Skeletal muscle cell (primary cell): ENCODE measurements around a stretch of chr17.

- RRBS: no CpG with 5 or more reads among the region's 7 CpGs
Measured at GRCh38 chr17:9028299-9028774, 7.0 kb downstream of the NTN1 start.

- RRBS: no CpG with 5 or more reads among the region's 11 CpGs
Measured at GRCh38 chr17:9056545-9056958, 35.2 kb downstream of the NTN1 start.

- RRBS: no CpG with 5 or more reads among the region's 11 CpGs
Measured at GRCh38 chr17:9057329-9057798, 36.1 kb downstream of the NTN1 start.

DNA sequence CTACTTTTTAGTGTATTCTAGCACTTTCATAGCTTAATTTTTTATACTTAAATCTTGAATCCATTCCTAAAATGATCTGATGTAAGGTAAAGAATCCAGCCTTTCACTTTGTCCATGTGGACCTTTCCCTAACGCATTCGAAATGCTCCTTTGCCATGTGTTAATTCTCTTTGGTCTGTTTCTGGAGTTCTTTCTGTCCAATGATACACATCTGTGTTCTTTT, 74.0 kb downstream of the NTN1 start:
- RRBS: no CpG with 5 or more reads among the region's 2 CpGs

- RRBS: 69% methylated on average over 8 of the region's 27 CpGs
Measured at GRCh38 chr17:9150220-9151132, 129.2 kb downstream of the NTN1 start.

- RRBS: no CpG with 5 or more reads among the region's 15 CpGs
Measured at GRCh38 chr17:9184957-9185690, 163.8 kb downstream of the NTN1 start.

DNA sequence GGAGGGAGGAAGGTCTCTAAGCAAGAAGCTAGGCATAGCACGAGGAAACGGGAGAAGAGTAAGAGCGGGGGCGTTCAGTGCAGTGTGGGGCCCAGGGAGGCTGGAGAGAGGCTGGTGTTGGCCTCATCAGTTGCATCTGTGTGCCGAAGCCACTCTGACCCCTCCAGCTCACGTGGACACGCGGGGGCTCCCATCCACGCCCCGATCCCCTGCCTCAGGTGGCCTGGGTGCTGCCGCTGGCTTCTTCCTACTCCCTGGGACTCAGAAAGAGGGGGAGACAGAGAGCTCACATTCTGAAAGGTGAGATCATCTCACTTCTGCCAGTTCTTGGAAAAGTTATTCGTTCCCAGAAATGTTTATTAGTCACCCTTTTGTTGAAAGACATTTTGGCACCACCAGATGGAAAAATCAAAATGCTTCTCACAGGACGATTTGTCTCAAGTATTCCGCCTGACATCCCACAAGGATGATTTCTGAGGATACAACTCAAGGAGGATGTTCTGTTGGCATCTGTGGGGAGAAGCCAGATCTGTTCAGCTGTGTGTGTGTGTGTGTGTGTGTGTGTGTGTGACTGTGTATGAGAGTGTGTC, 207.1 kb downstream of the NTN1 start:
- RRBS: no CpG with 5 or more reads among the region's 14 CpGs

DNA sequence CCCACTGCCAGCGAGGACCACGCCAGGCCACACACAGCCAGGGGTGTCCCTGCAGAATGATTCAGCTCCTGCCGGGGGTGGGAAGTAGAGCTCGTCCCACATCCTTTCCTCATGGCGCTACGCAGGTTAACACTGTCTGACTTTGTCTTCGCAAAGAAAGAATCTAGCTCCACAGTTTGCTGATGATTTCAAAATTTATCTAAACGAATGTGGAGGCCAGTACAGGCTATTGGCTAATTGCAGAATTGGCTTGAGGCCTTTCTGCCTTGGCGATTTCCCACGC, 252.1 kb downstream of the NTN1 start:
- RRBS: no CpG with 5 or more reads among the region's 10 CpGs

DNA sequence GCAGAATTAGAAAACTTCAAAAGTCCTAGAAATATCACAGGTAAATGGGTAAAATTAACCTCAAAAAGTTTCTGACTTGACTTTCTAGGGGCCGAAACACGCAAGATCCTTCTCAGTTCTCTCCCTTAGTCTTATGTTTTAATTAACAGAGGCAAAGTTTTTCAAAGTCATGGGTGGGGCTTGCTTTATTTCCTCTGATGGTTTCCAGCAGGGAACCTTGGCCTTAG, 263.4 kb downstream of the NTN1 start:
- RRBS: no CpG with 5 or more reads among the region's 2 CpGs

GRCh38 chr17:9334991-9335375, 240.6 kb downstream of the STX8 start:
- RRBS: no CpG with 5 or more reads among the region's 5 CpGs

DNA sequence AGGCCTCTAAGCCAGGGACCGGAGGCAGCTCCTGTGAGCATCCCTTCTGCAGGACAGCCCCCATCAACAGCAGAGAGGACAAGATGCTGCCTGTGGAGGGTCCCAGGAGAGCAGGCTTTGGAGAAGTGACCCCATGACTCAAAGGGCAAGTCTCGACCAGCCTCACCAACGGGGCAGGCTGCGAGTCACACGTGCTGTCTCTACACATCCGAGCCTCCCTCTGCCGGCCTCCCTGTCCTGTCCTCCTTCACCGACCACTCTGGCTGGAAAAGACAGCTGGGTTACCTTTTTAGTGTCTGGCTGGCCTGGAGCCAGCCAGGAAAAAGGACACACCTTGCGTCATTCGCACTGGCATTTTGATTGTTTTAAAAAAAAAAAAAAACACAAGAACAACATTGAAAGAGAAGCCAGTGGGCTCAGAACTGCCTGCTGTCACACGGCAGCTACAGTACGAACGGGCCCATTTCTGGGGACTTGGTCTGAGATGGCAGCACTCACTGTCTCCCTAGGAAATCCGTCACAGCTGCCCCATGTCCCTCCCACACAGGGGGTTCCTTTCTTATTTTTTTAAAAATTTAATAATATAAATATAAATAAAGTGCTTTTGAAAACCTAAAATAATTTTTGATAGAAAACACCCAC, 74.5 kb upstream of the RCVRN start:
- RRBS: no CpG with 5 or more reads among the region's 14 CpGs

- RRBS: no CpG with 5 or more reads among the region's 13 CpGs
Measured at GRCh38 chr17:10025878-10026394, 120.9 kb upstream of the RCVRN start.

DNA sequence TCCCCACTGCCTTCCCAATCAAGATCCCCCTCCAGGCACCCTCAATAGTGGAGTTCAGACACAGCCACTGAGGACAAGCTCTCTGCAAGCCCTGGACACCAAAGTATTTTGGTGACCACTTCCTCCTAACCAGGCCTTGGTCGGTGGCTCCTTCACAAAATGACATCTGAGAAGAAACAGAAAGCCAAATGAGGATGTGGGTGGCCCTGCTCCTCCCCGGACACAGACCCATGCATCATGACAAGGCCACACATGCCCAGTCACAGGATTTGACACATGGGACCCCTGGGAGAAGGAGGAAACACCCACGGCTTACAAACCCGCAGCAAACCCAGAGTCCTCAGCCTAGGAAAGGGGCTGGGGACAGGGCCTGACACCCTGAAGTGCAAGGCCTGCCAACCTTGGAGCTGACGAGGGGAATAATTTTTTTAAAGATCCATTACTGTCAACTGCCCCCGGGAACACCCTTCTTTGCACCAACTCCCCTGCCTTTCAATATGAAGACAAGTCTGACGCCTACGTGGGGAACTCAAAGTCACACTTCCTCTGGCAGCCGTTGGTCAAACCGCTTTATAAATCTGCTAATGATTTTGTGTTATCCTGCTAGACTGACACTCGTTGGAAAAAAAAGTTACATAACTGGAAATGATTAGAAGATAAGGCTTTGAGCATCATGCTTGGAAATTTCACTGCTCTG, 41.4 kb downstream of the GAS7 start:
- RRBS: no CpG with 5 or more reads among the region's 11 CpGs

- RRBS: no CpG with 5 or more reads among the region's 7 CpGs
Measured at GRCh38 chr17:10415497-10416022, 6.2 kb downstream of the MYH8 start.

GRCh38 chr17:10617988-10618688, 39.0 kb downstream of the MYH3 start:
- RRBS: no CpG with 5 or more reads among the region's 9 CpGs

GRCh38 chr17:10736855-10737803, 7.3 kb upstream of the TMEM220 start:
- RRBS: no CpG with 5 or more reads among the region's 9 CpGs

- RRBS: no CpG with 5 or more reads among the region's 6 CpGs
Measured at GRCh38 chr17:10777908-10778417, 25.9 kb downstream of the TMEM238L start.

- RRBS: no CpG with 5 or more reads among the region's 3 CpGs
Measured at GRCh38 chr17:10784810-10785140, 19.1 kb downstream of the TMEM238L start.

GRCh38 chr17:10795417-10796091, 8.3 kb downstream of the TMEM238L start:
- RRBS: no CpG with 5 or more reads among the region's 6 CpGs

GRCh38 chr17:11238607-11239089, 2.4 kb upstream of the SHISA6 start:
- RRBS: no CpG with 5 or more reads among the region's 4 CpGs